ENCODE data around the gene MYEF2.

DNA sequence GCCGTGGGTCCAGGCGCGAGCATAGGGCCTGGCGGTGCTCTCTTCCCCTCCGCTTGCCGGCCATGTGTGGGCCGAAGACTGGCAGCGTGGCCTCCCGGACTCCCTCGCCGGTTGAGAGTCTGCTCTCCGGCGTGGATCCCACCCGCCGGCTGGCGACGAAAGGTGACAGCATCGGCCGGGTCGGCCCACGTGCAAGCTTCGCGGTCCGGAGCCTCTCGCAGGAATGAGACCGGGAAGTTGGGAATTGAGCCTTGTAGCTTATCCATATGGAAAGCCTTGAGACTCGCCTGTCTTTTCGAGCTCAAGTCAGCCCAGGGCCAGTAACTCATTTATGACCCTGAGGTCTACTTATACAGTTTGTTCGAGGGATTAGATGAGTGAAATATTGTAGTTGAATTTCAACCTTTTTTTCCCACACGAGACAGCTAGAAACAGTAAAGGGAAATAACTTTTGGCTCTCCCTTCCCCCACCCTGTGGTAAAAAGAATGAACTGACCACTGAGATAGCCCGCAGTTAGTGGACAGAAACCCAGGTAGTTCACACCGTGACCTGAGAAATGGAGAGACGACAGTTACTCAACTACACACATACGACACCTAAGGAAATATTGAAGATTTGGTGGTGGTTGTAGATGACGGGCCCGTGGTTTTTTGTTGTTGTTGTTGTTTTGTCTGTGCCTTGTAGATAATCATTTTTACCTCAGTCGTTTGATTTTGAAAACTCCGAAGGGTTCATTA lies 742 bp downstream of the EIF3J start:
- PRO-cap, result bidirectional peak, plus-strand start at position 40 of the sequence, minus-strand start at position 225 of the sequence

- PRO-cap, result no peak
Observed at GRCh38 chr15:44662294-44662998, 1.0 kb downstream of the SPG11 start.

DNA sequence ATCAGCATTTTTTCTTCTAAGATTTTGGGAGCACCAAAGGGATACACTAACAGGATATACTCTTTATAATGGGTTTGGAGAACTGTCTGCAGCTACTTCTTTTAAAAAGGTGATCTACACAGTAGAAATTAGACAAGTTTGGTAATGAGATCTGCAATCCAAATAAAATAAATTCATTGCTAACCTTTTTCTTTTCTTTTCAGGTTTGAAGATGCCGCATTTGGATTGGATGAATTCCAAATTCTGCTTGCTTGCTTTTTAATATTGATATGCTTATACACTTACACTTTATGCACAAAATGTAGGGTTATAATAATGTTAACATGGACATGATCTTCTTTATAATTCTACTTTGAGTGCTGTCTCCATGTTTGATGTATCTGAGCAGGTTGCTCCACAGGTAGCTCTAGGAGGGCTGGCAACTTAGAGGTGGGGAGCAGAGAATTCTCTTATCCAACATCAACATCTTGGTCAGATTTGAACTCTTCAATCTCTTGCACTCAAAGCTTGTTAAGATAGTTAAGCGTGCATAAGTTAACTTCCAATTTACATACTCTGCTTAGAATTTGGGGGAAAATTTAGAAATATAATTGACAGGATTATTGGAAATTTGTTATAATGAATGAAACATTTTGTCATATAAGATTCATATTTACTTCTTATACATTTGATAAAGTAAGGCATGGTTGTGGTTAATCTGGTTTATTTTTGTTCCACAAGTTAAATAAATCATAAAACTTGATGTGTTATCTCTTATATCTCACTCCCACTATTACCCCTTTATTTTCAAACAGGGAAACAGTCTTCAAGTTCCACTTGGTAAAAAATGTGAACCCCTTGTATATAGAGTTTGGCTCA lies 6.3 kb downstream of the B2M start:
- PRO-cap, result no peak

- PRO-cap, result no peak
Observed at GRCh38 chr15:44719912-44720099, 8.5 kb downstream of the B2M start.

- PRO-cap, result no peak
Observed at GRCh38 chr15:44726988-44727366, 9.4 kb upstream of the TRIM69 start.

DNA sequence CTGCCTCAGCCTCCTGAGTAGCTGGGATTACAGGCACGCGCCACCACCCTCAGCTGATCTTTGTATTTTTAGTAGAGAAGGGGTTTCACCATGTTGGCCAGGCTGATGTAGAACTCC lies 8.0 kb upstream of the TRIM69 start:
- PRO-cap, result no peak

DNA sequence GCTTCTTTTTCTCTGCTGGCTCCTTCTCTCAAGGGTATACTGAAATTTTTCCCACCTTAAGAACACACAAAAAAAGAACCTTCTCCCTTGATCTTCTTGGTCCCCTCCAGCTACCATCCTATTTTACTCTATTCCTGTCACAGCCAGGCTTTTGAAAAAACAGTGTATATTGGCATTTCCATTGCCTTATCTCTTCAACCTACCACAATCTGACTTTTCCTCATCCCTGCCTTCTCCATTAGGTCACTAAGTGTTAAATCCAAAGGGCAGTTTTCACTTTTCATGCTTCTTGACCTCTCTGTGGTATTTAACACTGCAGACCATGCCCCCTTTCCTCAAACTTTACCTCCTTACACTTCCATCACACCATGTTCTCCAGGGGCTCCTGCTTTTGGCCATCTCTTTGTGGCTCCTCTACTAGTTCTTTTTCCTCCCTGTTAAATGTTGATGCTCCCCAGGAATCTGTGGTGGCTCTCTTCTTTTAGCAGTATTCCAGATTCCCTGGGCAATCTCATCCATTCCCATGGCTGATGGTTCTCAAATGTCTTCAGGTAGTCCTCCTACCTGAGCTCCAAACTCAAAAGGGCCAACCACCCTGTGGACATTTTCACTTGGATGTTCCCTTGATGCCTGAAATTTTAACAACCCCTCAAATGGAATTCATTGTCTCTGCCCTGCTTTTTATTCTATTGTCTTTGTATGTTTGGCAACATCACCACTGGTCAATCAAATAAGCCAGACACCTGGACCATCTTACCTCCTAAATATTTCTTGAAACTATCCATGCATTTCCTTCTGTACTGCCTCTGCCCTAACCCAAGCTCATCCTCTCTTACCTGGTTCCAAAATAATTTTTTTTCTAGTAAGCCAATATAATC lies 4.1 kb downstream of the DUOXA1 start:
- PRO-cap, result no peak

DNA sequence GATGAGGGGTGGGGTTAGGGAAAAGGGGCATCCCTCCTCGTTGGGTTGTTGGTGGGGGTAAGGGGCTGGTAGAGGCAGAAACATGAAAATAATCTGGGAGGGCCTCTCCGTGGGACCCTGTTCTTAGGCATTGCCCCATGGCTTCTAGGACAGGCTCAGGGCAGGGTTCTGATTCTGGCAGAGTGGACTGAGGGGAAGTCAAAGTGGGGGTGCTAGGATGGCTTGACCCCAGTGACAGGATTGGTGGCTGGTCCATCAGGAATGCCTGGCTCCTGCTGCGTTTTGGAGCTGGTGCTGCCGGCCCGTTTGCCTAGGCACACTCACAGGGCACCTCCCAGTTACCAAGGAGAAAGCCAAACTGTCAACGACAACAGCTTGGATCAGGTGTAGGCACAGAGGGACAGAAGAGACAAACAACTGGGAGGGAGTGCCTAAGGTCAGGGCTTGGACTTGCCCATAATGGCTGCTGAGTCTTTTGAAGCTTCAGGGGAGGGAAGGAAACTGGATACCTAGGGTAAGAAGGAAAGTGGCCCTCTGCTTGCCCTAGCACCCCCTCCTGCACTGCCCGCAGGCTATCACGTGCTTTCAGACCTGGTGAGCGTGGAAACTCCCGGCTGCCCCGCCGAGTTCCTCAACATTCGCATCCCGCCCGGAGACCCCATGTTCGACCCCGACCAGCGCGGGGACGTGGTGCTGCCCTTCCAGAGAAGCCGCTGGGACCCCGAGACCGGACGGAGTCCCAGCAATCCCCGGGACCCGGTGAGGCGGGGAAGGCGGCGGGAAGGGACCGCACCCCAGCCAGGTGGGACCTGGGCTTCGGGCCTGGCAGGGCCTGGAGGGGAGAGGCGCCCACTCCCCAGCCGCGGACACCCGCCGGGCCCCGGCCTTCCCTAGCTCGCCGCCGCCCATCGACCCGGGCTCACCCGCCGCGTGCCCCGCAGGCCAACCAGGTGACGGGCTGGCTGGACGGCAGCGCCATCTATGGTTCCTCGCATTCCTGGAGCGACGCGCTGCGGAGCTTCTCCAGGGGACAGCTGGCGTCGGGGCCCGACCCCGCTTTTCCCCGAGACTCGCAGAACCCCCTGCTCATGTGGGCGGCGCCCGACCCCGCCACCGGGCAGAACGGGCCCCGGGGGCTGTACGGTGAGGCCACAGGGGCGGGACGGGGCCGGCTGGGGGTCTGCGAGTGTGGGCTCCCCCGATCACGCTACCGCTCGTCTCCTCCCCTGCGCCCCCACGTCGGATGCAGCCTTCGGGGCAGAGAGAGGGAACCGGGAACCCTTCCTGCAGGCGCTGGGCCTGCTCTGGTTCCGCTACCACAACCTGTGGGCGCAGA lies 5.2 kb downstream of the DUOX1 start:
- PRO-cap, result no peak

DNA sequence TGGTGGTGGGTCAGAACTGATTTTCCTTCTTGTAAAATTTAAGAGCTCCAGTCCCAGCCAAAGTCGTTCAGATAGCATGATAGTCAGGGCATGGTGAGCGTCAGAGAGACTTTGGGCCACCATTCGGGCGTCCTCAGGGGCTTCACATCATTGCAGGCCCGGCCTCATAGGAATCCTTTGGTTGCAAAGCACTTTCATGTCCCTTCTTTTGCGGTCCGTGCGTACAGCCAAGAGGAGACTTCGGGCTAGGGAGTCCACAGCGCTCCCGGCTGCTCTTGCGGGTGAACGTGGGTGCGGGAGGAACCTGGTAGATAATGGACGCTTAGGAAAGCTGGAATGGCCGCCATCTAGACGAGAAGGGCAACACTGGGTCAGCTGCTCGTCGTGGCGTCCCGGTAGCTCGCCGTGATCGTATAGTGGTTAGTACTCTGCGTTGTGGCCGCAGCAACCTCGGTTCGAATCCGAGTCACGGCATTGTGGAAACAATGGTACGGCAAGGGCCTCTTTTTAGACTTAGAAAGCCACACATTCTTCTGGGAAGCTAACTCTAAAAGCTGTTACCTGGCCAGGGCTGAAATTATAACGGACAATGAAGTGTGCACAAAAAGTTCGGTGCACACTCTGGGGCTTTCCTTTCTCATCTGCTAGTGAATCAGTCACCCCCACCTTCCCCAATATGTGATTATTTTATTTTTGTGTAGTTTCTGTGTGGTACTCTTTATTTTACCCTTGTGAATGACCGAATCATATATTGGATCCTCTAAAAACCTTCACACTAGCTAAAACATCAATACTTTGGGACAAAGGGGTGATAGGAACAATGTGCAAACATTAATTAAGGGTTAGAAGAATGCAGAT lies 13.2 kb upstream of the SHF start:
- PRO-cap, result bidirectional peak, plus-strand start at position 385 of the sequence, minus-strand start at position 368 of the sequence

DNA sequence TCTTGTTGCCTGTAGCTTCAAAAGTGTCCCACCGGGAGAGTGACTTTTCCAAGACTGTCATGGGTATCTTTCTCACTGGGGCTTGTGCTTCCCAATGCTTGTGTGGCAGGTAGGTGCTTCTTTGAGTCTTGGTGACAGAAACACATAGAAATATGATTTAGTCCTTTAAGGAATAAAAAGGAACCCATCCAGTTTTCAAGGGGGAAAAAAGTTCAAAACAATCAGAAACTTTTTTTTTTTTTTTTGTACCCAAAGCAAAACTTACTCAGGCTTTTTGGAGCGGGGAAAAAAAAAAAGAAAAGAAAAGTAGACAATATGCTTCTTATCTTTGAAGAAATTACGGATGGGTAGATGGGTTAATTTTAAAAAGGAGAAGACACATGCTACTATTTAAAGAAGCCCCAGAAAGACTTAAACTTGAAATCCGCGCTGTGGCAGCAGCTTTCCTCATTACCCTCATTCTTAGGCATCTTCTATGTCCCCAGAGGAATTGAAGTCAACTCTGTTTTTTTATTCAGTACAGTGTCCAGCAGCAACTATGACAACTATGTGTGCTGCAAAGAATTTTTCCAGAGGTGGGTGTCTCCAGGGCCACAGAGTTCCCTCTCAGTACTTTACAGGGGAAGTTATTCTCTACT lies 32.2 kb downstream of the GATM start:
- PRO-cap, result no peak

- PRO-cap, result no peak
Observed at GRCh38 chr15:45455182-45455510, 24.7 kb downstream of the C15orf48 start.

GRCh38 chr15:45539578-45540079 lies 17.1 kb upstream of the SLC30A4 start:
- PRO-cap, result no peak

DNA sequence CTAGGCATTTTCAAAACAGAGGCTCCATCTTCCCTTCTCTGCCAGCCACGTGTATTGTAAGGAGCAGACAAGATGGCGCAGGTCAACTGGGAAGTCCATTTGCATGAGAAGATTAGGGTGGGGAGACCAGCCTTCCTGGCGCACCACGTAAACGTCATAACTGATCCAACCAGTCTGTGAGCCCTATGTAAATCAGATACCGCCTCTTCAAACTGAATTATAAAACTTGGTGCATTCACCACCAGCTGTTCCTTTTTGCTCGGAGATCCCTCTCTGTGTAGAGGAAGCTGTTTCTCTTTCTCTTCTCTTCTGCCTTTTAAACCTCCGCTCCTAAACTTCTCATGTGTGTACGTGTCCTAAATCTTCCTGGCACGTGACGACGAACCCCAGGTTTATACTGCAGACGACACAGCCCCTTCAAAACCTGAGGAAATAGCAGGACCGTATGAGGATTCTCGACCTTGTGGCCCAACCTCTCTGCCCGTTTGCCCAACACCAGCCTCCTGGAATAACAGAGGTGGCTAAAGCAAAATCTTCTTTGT lies 26.4 kb upstream of the SLC30A4 start:
- PRO-cap, result no peak

GRCh38 chr15:45573849-45574185 lies 13.4 kb upstream of the BLOC1S6 start:
- PRO-cap, result no peak

GRCh38 chr15:45585785-45586480 lies 1.2 kb upstream of the BLOC1S6 start:
- PRO-cap, result unidirectional peak, plus-strand start at chr15:45586240; bidirectional peak, plus-strand start at chr15:45586648, minus-strand start at chr15:45586314

- PRO-cap, result no peak
Observed at GRCh38 chr15:45660330-45660915, 25.6 kb downstream of the SQOR start.

DNA sequence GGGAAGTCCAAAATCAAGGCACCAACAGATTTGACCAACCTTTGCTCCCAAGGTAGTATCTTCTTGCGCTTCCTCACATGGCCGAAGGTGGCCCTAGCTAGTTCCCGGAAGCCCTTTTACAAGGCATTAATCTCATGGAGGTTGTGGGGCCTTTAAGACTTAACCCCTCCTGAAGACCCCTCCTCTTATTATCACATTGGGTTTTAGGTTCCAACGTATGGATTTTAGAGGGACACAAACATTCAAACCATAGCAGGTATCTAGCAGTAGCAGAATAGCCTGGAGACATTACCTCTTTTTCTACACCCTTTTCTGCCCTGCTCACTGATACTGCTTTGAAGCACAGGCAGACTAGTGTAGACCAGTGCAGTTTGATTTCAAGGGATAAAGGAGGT lies 21.9 kb upstream of the SLC24A5 start:
- PRO-cap, result no peak

DNA sequence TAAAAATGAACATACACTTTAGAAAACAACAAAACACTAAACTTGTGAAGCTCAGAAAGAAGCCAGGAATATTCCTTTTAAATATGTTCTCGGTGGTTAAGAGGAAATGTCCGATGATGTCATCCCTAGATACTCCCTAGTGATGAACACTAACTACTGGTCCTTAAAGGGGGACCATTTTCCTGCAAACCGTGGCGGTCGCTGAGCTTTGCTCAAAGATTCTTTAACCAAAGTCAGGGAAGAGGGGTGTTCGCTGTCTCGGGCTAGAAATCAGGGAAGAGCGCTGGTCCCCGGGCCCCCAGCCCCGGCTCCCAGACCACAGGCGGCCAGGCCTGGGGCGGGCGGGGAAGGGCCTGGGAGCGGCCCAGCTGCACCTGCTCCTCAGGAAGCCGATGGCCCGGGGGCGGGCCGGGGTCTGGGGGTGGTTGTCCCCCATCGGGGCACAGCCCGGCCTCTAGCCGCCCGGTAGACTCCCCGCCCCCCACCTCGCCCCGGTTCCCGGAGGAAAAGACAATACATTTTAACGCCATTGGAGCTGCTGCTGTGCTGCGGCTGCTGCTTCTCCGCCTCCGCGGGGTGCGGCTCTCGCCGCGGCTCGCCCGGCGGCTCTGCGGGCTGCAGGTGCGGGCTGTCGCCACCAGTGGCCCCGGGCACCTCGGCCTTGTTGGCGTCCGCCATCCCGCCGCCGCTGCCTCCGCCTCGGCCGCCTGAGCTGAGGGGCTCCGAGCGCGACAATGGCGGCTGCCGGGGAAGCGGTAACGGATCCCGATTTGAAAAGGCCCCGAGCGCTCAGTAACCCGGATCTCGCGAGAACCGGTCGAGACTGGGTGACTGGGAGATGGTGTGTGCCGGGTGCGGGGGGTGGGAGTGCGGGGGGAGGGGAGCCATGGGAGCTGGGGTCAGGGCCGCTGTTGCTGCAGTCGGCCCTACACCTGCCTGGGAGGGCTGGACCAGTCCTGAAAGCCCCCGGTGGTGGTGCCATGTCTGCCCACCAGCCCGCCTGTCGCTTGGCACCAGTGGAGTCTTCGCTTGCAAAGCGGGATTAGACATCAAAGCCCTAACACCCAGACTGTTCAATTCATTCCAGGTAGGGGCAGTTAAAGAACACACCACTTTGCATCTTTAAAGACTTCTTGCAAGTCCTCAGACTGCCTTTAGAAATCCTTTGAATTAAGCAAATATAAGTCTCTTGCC lies at the start of gene MYEF2:
TSS of gene MYEF2 (minus strand) at position 736 of the 1,194 bp plus-strand sequence.
- PRO-cap, result bidirectional peak, plus-strand start at position 166 of the sequence, minus-strand start at position 610 of the sequence; bidirectional peak, plus-strand start at position 919 of the sequence, minus-strand start at position 736 of the sequence

DNA sequence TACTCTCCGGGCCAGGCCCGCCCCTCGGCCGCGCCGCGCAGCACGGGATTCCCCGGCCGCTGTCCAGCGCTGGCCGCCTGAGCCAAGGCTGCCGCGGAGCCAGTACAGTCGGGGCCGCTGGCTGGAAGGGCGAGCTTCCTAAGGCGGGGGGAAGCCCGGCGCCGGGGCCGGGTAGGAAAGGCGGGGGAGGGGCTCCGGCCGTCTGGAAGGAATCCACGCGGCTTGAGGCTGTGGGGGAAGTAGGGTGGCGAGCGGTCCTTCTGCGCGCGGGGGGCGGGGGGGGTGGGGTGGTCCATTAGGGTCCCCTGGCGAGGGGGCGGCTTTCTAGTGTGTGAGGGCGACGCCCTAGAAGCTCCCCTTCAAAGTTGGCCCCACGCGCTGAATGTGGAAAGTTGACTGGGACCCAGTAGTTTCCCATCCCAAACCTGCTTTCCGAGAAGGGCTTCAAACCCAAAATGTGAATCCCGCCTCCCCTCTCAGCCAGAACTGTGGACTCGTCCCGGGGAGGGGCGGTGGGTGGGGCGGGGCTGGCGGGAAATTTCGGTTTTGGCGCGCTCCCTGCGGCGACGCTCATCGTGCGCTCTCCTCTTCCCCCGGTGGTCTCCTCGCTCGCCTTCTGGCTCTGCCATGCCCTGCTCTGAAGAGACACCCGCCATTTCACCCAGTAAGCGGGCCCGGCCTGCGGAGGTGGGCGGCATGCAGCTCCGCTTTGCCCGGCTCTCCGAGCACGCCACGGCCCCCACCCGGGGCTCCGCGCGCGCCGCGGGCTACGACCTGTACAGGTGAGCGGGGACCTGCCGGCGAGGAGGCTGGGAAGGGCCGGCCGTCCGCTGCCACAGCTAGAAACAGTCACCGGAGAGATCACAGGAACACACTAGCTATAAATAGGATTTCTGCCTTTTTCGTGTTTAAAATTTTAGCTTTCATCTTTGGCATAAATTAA lies 667 bp downstream of the DUT start:
- PRO-cap, result bidirectional peak, plus-strand start at position 105 of the sequence, minus-strand start outside the sequence; bidirectional peak, plus-strand start at position 573 of the sequence, minus-strand start at position 232 of the sequence

GRCh38 chr15:48445282-48445727 lies 114.1 kb downstream of the DUT start:
- PRO-cap, result no peak

All from neuron (in vitro differentiated cells).